Right common carotid artery plus branches (tissue), 1 donor: ENCODE results near the gene ABI1.

DNA sequence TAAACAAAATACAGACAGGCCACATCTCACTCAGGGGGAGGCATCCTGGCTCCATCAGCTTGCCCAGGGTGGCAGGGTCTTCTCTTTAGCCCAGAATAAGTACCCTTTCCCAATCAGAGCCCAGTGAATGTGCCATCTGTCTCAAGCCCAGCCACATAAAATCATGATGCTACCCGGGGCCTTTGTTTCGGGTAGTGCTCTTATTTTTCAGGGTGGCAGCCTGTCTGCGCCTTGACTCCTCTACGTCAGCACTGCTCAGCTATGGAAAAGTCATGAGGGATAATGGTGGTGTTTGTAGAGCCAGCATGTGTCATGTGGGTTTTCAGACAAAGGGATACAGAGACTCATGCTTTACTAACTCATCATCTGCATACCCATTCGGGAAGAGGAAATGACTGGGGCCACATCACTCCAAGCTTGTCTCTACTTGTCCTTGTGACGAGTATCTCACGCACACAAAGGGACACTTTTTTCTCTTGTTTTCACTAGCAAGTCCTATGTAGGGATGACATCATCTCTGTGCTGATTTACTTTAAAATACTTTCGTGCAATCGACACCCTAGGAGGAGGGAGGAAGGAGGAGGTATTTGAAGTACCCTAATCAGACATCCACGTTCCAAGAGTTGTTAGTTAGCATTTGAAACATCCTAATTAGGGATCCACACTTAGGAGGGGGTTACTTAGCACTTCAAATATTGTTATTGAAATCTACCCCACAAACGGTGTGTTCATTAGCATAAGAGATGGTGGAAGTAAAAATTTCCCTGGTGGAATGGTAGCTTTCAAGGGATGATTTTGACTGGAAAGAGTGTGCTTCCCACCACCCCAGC lies 51.8 kb downstream of the THNSL1 start:
- PRO-cap, result no peak

DNA sequence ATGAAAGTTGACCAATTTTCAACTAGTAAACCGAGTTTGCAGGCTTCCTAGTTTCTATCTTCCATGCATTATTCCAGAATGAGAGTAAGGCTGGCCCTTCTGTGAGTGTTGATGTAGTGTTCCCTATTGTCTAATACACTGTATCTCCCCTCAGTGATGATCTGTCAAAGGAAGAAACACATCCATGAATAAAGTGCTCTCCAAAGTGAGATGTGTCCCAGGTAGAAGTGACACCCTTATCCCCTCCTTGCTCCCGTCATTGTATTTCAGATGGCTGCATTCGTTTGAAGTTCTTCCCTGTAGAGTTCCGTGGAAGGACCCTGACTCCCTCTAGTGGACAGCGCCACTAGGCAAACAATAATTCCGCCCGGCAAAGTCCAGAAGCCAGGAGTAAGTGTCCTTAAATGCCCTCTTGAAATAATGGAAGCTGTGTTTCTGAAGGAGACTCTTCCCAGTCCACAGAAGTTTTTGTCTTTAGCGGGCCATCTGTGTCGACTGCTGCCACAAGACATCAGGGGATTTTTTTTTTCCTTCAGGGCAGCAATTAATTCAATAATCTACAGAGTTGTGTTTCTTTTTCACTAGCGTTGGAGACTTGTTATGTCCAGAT lies 64.5 kb downstream of the THNSL1 start:
- PRO-cap, result no peak

- PRO-cap, result no peak
Measured at GRCh38 chr10:25465677-25466465, 291.1 kb downstream of the GPR158 start.

GRCh38 chr10:25492821-25493722 lies 318.3 kb downstream of the GPR158 start:
- PRO-cap, result no peak

DNA sequence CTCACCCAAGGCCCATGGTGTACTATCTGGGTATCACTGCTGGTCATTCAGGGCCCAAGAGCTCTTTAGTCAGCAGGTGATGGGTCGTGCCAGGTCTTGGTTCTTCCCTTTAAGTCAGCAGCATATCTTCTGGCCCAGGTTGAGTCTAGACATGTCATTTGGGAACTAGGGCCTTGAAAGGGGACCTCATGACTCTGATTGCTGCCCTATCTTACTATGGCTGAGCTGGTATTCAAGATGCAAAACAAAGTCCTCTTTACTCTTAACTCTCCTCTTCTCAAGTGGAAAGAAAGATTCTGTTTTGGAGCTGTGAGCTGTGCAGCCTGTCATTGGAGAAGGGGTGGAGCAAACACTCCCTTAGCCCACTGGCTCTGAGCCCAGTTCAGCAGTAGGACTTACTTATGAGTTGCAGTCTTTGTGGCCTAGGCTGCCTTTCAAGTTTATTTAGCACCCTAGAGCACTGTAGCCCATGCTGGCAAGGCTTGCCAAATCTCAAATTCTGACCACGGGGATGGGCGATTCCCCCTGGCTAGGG lies 110.0 kb downstream of the MYO3A start:
- PRO-cap, result no peak

DNA sequence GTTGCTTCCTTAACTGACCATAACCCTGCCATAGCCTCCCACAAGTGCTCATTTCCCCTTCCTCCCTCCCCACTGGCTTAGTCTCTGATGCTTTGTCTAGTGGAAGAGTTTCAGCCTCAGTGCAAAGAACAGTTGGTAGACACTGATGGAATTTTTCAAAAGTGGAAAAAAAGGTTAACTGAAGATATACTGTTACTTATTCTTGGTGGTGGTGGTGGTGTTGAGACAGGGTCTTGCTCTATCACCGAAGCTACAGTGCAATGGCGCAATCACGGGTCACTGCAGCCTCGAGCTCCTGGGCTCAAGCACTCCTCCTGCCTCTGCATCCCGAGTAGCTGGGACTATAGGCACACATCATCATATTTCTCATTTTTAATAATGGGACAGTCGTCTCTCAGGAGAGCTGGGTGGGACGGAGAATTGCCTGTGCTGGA lies 74.3 kb downstream of the APBB1IP start:
- PRO-cap, result no peak

- PRO-cap, result unidirectional peak, minus-strand start at chr10:26860978
Measured at GRCh38 chr10:26860464-26861114, at the start of gene ABI1. Gene ABI1 (minus strand): TSS chr10:26860958.

GRCh38 chr10:26931197-26931741 lies 70.5 kb upstream of the ABI1 start:
- PRO-cap, result no peak

- PRO-cap, result no peak
Measured at GRCh38 chr10:27039833-27040323, 60.4 kb downstream of the ANKRD26 start.

DNA sequence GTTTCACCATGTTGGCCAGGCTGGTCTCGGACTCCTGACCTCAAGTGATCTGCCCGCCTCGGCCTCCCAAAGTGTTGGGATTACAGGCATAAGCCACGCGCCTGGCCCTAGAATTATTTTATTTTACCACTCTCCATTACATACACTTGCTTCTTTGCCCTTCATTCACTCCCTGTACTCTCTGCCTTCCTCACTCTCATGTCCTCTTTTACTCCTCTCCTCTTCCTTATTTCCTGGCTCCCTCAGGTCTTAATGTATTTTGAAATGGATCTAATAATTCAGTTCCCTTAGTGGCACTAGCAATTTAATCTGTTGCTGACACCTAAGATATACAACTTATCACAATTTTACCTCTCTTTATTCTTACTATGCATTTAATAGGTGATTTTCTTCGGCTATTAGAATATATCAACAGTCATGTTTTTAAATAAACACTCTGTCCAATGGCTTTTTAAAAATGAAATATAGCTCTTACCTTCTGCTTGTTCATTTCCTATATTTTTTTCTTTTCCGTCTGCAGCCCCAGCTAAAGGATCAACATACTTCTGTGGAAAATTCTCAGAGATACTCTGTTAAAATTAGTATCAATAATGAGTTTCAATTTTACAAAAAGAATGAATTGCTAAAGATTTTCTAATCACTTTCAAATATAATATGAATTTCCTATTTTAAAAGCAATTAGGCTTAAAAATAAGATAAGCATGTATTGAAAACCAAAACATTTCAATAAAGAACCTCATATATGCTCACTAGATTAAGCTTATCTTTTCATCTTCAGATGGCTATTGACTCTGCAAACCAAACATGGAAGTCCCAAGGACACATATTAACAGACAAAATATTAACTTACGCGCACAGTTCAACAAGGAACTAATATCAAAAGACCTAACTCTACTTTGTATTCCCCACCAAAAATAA lies 36.5 kb downstream of the ANKRD26 start:
- PRO-cap, result no peak

GRCh38 chr10:27136745-27137203 lies 17.4 kb downstream of the YME1L1 start:
- PRO-cap, result no peak

DNA sequence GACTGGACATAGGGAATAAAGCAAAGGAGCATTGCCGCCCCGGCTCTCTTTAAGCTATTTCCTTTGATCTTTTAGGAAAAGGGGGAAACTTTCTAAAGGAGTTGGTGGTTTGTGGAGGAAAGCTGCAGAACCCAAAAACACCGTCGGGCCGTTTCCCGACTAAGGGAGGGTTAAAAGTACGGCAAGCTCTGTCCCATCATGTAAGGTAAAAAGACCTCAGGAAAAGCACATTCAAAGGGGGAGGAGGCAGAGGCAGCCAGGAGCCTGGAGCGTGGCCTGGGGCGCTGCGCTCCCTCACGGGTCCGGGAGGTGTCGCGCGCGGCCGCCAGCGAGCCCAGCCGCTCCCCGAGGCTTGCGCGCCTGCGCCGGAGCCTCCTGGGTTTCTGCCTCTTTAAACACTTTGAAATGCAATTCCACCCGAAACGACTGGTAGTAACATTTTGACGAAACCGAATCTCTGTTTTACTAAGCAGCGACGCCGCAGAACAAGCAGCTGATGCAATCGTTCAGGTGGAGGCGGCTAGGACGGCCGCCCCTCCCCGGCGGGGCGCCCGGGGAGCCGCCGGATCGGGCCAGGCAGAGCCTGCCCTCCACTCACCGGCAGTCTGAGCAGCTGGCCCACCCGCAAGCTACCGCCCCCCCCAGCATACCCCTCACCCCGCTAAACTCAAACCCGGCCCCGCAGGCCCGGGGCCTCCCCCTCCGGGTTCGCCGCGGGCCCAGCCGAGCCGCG lies 3.5 kb downstream of the MKX start:
- PRO-cap, result bidirectional peak, plus-strand start at position 505 of the sequence, minus-strand start at position 354 of the sequence

- PRO-cap, result no peak
Measured at GRCh38 chr10:27981621-27982126, 17.2 kb downstream of the ODAD2 start.

GRCh38 chr10:28291763-28292187 lies 11.1 kb downstream of the MPP7 start:
- PRO-cap, result no peak

DNA sequence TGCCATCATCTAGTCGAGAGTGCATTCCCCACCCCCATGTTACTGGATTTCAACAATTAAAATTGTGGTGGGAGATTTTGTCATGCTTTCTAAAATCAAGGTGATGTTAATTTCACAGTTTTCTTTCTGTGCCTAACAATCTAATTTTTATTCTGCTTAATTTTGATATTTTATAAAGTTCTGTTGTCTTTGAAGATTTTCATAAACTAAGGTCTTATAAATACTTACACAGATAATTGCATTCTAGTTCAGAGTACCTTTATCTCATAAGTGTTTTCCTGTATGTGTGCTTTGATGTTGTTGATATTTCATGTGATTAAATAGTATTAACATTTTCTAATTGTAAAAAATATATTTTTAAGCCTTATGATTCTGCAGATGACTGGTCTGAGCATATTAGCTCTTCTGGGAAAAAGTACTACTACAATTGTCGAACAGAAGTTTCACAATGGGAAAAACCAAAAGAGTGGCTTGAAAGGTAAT lies 56.5 kb downstream of the WAC start:
- PRO-cap, result no peak

DNA sequence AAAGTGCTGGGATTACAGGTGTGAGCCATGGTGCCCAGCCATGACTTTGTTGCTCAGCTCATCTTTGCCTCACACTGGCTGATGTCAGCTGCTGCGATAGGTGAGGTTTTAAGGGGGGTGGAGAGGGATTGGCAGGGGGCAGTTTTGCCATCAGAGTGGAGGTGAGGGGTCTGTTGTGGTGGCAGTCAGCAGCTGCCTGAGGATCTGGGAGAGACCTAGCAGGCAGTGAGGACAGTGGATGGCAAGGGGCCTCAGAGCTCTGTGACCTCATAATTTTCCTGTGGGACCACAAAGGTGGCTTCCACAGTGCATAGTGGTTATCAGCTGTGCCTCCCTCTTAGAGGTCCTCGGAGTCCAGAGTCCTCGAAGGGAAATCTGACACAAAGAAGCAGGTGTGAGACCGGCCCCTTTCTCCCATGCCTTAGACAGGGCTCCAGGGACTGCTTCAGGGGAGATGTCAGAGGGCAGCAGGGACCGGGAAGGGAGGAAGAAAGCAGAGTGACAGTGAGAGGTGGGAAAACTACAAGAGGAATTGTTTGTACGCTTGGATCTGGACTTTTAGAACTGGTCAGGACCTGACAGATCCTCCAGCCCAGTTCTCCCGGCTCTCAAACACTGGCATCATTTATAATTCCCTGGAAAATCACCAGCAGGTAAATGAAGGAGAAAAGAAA lies 66.2 kb downstream of the BAMBI start:
- PRO-cap, result no peak

- PRO-cap, result no peak
Measured at GRCh38 chr10:28897526-28898287, 220.4 kb downstream of the BAMBI start.

DNA sequence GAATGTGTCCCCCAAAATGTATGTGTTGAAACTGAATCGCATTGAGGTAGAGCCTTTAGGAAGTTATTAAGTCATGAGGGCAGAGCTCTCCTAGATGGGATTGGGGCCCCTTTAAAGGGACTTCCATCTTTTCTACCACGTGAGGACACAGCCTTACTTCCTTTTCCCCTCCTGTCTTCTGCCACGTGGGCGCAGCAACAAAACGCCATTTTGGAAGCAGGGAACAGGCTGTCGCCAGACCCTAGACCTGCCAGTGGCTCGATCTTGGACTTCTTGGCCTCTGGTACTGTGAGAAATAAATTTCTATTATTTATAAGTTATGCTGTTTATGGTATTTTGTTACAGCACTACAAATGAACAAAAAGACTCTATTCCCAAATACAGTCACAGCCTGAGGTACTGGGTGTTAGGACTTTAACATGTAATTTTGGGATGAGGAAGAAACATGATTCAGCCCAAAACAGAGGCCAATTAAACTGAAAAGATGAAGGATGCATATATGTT lies 201.4 kb upstream of the LYZL1 start:
- PRO-cap, result no peak

DNA sequence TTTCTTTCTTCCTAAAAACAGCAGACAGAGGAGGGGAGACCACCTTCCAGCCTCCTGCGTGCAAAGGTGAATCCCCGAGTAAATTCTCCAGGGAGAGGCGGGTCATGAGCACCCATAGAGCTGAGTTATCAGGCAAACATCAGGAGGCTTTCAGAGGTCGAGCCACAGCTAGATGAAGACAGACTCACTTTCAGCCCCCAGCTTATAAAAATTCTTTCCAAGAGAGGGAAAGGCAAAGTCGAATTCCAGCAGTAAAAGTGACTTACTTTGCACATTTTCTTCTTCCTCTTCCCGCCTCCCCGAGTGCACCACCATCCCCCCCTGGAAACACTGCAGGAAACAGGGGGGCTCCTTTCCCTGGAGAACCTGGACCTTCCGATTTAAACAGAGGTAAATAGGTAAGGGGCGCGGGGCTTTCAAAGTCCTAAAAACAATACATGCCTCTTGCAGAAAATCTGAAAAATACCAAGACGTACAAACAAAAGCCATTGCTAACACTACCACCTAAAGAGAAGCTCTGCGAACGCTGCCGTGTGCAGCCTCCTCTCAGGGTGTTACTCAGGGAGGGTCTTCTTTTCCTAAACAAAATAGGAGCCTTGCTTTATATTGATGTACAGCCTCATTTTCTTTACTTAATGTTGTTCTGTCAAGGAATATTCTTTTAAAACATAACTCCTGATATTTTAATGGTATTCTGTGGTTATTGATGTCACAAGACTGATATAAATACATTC lies 163.7 kb downstream of the SVIL start:
- PRO-cap, result no peak

DNA sequence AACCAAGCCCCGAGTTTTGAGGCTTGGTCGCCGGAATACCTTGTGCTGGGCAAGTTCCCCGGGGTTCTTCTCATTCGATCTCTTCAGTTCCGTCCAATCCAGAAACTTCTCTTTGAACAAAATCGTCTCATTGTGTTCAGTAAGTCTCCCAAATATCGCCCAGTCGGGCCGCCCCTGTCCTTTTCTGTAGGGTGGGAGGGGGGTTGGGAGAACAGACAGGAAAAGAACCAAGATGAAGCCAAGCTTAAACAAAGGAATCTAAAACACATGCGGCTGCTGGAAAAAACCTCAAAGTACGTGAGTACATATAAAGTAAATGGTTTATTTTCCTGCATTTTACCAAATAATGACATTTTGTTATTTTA lies 153.2 kb downstream of the SVIL start:
- PRO-cap, result no peak